ENCODE measurements around the gene TM4SF18.

DNA sequence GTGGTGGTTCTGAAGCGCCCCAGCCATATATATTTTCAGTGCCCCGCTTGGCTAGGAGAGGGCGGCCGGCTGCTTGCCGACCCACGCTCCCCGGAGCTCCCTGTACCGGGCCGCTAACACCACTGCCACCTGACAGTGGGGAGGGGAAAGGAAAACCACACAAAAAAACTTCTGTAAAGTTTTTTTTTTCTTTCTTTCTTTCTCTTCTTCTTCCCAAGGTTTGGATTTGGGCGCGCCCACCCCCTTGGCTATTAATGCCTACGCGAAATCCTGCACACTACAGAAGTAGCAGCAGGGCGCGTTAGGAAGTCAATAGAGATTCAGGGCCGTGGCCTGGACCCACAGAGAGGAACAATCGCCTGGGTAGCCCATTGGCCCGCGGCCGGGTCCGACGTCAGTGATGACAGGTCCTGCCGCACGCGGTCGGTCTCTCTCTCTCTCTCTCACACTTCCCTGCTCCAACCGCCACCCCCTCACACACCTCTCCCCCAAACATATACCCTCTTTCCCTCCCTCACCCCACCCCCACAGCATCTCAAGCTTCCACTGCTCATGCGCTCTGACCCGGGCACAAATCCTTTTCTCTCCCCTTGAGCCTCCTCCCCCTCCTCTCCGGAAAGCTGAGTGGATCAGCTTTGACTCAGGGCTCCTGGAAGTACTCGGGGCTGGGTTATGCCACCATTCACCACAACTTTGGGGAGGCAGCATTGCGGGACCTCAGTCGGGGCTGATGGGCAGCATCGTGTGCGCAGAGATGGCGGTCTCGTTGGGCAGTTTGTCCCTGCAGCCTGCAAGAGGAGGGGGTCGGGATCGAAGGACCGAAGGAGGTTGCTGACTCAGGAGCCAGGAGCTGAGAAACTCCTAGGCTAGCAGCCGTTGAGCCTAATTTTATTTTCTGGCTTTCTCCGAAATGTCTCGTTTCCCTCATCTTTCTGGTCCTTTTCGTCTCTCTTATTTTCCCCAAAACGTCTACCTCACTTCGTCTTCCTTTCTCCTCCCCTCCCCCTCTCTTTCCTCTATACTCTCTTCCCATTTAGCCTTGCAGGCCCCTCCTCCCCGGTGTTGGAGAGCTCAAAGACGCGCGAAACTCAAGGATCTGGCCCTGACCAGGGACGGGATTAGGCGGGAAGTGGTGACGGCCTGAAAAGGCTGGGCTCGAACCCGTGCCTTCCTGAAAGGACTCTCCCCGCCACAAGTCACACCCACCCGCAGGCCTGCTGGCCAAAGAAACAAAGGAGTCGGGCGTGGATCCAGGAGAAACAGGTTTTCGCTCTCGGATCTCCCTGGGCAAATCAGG, 9.0 kb downstream of the ZIC4 start:
- PRO-cap: no peak

- PRO-cap: no peak
Observed at GRCh38 chr3:147408567-147409068, 547 bp upstream of the ZIC1 start.

- PRO-cap: no peak
Observed at GRCh38 chr3:147732340-147732594, 323.1 kb downstream of the ZIC1 start.

DNA sequence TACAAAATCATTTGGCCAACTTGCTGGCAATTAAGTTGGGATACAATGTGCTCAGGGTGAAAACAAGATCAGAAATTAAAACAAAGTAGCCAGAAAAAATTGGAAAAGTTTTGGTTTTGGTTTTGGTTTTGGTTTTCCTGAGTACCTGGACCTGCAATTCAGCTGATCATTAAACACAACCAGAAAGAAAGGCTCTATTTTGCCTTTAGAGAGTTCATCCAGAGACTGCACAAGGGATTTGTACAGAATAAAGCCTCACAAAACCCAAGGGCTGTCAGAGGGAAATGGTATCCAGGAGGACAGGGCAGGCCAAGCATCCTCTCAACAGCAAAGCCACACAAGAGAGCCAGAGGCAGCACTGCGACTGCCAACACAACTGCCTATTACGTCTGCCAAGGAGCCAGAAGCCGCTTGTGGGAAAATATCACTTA, 618.5 kb upstream of the AGTR1 start:
- PRO-cap: no peak

DNA sequence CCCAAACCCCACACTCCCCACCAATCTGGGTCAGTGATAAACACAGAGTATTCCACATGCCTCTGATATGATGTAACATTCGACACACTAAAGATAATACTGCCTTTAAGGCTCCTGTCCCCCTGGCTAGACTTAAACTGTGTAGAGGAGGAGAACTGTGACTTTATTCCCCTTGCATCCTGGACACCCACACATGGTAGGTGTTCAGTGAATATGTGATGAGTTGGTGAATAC, 39.6 kb downstream of the AGTR1 start:
- PRO-cap: no peak

- PRO-cap: no peak
Observed at GRCh38 chr3:148955593-148956277, 35.6 kb upstream of the GYG1 start.

DNA sequence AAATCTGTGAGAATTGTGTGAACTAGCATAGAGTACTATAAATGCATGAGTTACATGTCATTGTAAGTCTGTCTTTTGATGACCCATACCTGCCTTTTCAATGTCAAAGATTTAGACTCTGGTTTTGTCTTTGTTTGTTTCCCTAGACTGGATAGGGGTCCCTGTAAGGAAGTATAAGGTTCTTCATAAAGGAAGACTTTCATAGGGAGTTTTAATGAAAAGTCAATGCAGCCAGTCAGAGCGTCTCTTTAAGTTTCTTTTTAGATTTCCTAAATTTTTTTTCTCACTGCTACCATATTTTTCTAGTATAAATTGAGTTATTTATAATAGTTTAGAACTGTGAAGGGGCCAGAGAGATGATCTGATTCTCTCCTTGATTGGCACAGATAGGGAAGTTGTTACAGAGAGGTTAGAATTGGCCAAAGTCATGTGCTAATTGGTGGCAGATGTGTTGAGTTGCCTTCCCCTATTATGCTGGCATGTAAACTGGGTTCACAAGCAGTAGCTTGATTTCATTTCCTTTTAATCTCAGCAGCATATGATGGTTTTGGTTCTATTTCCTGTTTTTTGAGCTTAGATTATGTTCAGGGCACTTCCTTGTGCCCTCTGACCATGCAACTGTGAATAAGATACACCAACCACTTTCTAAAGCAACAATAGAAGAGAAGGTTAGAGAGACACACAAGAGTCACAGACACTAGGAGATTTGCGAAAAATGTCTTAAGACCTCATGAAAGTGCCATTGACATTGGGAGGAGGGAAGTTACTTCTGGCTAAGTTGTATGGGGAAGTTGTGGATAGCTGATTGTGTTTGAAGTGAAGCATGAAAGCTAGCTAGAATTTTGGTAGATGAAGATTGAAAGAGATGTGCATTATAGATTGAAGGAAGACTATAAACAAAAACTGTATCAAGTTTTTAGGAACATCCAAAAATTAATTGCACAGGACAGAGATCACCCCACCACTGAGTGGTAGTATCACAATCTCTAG, 16.5 kb downstream of the HPS3 start:
- PRO-cap: no peak

DNA sequence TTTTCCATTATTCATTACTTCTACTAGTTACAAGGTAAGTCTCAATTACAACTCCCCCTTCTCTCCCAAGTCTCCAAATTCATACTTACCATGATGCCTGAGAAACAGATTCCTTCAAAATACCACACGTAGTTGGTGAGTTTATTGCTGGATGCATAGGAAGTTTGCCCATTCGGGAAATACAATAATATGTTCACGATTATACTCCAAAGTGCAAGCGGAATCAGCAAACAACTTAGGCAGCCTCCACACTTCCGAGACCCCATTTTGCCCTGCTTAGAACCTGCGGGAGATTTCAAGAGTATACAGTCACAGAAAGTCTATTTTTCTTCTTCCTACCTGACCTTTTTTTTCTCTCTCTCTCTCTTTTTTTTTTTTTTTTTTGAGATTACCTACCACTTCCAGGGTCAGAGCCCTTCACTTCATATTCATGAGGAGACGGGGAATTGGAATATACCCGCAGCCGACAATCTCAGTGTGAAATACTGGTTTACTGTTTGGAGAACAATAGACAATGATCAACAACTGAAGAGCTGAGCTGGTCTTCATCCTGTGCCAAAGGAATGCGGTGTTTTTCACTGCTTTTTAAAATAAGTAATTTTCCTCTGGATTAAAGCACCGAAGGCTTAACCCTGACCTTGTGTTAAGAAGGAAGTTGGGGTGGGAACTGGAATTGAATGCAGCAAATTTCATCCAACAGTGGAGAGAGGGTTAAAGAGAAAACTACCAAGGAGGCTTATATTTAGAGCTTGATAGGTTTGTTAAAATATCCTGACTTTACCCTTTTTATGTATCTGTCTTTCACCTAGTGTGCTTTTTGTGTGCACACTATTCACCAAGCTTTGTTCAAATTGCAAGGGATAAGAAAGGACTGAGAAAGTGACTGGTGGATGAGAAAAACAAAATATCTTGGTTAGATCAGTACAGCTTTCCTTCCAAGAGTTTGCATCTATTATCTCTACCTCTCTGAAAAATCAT, at the start of gene TM4SF18:
Gene TM4SF18 (minus strand): TSS at position 520 of the 978 bp plus-strand sequence.
- PRO-cap: no peak

- PRO-cap: no peak
Observed at GRCh38 chr3:149370011-149370753, 7.3 kb downstream of the TM4SF1 start.

GRCh38 chr3:149384753-149385440, 7.4 kb upstream of the TM4SF1 start:
- PRO-cap: no peak

GRCh38 chr3:149437721-149438182, 36.7 kb upstream of the TM4SF4 start:
- PRO-cap: no peak

DNA sequence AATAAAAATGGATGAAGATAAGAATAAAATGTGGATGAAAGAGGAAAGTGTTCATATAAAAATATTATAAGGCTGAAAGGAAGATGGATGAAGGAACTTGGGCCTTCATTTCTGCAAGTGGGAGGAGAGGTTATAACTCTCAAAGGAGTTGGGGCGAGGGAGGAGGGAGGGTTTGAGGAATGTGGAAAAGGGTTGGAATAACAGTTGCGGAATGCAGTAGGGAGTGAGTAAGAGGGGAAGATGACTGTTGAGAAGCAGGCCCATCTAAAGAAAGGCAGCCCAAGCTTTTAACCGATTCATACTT, 8.4 kb upstream of the TM4SF4 start:
- PRO-cap: no peak

GRCh38 chr3:149554058-149554584, 79.6 kb downstream of the TM4SF4 start:
- PRO-cap: no peak

DNA sequence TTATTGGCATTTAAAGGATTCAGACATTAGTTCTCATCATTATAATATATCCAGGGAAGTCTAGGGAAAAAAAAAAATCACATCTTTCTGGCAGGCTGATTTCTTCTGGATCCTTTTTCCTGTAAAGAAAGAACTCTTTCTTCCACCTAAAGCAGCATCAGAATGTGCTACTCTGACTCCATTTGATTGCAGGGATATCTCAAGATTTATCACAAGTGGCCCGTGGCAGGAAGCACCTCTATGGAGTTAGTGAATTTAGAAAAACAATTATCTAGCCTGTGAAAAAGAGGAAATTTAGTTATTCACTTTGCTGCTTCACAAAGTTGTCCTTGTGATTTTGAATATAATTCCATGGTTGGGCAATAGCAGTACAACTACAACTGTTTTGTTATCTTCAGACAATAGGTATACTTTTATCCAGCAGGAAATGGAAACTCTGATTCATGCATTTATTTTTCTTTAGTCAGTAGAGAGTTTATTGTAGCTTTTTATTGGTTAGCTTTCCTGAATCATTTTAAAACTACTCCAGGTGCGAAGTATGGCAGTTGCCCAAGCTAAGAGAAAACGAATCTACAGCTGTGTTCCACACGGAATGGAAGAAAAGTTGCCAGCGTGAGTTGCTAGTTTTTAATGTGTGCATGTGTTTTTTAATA, 80.2 kb downstream of the TM4SF4 start:
- PRO-cap: no peak

- PRO-cap: no peak
Observed at GRCh38 chr3:149575571-149576807, 81.8 kb downstream of the WWTR1 start.

GRCh38 chr3:149643785-149644708, 13.8 kb downstream of the WWTR1 start:
- PRO-cap: no peak

DNA sequence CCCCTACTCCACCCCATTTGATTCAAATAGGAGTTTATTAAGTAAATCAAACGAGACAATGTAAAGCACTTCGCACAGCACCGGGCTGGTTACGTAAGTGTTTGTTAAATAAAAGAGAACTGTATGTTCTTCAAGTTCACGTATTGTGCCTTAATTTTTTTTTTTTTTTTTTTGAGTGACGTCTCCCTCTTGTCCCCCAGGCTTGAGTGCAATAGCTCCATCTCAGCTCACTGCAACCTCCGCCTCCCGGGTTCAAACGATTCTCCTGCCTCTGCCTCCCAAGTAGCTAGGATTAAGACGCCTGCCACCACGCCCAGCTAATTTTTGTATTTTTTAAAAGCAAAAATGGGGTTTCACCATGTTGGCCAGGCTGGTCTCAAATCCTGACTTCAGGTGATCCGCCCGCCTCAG, 1.4 kb upstream of the WWTR1 start:
- PRO-cap: no peak

- PRO-cap: no peak
Observed at GRCh38 chr3:149701937-149702361, 44.1 kb upstream of the WWTR1 start.

- PRO-cap: no peak
Observed at GRCh38 chr3:149949837-149950465, 20.7 kb downstream of the PFN2 start.

- PRO-cap: no peak
Observed at GRCh38 chr3:149957253-149957643, 13.4 kb downstream of the PFN2 start.